Heart right ventricle (tissue), 2 donors: ENCODE measurements around the genes TGIF1 and EPB41L3.

DNA sequence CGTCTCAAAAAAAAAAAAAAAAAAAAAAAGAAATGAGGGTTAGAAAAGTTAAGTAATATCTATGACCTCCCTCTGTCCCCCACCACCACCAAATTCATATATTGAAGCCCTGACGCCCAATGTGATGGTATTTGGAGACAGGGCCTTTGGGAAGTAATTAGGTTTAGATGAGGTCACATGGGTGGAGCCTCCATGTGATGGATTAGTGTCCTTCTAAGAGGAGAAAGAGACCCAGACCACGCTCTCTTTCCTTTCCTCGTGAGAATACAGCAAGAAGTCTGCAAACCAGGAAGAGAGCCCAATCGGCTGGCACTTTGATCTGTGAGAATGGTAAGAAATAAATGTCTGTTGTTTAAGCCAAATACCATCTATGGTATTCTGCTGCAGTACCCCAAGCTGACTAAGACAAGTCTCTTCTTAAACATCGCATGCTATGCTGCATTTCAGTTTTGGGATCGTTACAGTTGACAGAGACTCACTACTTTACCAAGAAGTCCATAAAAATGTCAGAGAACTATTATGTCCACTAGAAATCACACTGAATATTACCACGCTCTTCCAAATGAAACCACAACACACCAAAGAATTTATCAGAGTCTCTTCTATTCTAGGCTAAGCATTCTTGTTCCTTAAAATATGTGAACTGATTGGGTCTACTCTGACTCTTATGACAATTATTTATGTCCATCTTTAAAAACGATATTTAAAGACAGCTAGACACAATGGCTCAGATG, 48.5 kb downstream of the LPIN2 start:
- PRO-cap, 2 experiments, result no peak in any of the 2 experiments

GRCh38 chr18:2972016-2972639, 40.8 kb downstream of the LPIN2 start:
- PRO-cap, 2 experiments, result peak in 2 of 2 experiments; most common plus-strand start chr18:2972327 (in 1); most common minus-strand start chr18:2972333 (in 1)

DNA sequence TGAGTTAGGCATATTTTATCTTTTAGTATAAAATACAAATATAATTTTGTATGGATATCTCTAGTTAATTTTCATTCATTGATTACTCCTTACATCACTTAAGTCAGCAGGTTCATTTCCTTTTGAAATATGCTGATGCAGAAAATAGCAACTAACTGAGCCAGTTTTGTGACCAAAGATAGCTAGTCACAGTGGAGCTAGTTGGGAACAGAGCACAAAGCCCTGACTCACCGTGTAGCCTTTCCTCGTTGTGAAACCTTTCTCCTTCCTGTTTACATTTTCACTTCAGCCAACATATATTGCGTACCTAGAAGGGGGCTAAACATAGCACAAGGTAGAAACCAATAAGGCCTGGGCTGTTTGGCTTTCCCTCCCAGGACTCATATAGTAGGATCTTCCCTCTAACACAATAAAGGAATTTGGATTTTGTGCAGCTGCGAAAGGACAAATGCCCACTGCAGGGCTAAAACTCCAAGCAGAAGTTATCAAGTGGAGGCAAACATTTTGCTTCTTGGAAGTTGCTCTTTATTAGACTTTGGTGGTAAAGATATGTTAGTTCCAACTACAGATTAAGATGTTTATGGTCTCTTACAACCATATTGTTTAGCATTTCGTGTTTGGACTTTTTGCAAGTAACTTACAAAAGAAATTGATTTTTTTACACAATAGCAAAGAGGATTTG, 24.5 kb upstream of the LPIN2 start:
- PRO-cap, 2 experiments, result no peak in any of the 2 experiments

GRCh38 chr18:3114088-3114566, 101.2 kb upstream of the LPIN2 start:
- PRO-cap, 2 experiments, result no peak in any of the 2 experiments

GRCh38 chr18:3194723-3195544, 24.8 kb downstream of the MYOM1 start:
- PRO-cap, 2 experiments, result no peak in any of the 2 experiments

- PRO-cap, 2 experiments, result peak in 1 of 2 experiments; most common plus-strand start chr18:3207795 (in 1); most common minus-strand start chr18:3207794 (in 1)
Measured at GRCh38 chr18:3207572-3208188, 12.1 kb downstream of the MYOM1 start.

DNA sequence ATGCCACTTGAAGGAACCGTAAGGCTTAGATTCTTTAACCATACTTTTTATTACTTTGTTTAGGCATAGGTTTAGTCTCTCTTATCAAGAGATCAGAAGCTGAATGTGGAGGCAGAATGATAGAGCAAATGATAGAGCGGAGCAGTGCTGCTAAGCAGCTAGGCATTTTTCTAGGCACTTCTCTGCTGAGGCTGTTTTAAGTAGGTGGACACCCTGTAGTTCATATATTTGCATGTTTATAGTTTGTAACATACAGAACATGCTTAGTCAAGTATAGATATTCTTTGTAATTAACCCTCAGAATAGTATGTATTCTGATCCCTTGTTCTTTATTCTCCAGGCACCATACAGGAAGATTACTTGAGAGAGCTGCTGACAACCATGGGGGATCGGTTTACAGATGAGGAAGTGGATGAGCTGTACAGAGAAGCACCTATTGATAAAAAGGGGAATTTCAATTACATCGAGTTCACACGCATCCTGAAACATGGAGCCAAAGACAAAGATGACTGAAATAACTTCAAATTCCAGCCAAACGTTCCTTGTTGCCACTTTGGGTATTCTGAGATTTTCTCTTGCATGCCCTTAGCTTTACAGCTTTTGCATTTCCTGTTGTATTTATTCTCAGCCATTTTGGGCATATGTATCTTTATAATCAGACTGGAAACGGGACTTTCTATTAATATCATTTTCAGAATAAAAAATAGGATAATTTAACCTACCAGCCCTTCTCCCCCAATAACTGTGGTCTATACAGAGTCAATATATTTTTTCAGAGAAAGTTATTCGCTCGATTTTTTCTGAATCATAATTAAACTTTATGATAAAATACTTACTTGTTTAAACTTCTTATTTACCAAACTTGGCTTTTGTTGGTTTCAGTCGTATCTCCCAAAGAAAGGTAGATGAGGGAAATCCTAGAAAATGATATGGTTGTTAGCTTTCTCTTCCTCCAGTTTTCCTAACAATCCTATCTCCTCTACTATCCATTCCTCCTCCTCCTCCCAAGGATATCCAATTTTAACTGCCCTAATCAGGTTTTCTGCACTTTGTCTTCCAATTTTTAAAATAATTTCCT, 6.2 kb upstream of the MYL12B start:
- PRO-cap, 2 experiments, result no peak in any of the 2 experiments

- PRO-cap, 2 experiments, result no peak in any of the 2 experiments
Measured at GRCh38 chr18:3265272-3266231, 3.6 kb downstream of the MYL12B start.

DNA sequence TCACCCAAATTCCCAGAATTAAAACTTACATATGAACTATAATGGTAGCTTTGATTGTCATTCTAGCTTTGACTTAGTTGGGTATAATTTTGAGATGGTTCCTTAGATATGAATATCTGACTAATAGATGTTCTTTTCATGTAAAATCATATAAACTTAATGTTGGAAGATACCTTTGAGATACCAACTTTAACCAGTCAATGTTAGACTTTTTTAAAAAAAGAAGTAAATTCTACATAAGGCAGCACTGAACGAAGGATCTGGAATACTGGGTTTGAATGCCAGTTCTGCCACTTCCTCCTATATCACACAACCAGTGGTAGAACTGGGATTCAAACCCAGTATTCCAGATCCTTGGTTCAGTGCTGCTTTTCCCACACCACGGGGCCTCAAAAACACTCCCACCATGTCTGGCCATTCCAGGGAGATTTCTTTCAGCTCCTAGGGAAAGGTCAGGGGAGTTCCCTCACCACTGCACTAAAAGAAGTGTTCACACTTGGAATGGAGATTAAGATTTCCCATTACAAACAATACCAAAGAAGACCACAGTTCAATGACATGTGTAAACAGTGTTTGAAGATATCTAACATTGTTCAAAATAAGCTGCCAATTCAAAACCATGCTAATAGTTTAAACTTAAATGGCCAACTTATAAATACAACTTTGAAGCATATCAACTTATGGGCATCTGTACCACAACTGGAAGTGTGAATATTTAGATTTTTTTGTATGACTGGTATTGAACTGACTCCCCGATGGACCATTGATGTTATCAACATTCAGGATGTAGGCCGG, 14.2 kb downstream of the MYL12B start:
- PRO-cap, 2 experiments, result no peak in any of the 2 experiments

GRCh38 chr18:3450149-3451121, at the start of gene TGIF1:
Gene TGIF1 (plus strand): TSS chr18:3450172.
- PRO-cap, 2 experiments, result peak in 2 of 2 experiments; most common plus-strand start chr18:3450177 (in 2); most common minus-strand start chr18:3450176 (in 1)

GRCh38 chr18:3466068-3466785, 16.3 kb downstream of the TGIF1 start:
- PRO-cap, 2 experiments, result no peak in any of the 2 experiments

DNA sequence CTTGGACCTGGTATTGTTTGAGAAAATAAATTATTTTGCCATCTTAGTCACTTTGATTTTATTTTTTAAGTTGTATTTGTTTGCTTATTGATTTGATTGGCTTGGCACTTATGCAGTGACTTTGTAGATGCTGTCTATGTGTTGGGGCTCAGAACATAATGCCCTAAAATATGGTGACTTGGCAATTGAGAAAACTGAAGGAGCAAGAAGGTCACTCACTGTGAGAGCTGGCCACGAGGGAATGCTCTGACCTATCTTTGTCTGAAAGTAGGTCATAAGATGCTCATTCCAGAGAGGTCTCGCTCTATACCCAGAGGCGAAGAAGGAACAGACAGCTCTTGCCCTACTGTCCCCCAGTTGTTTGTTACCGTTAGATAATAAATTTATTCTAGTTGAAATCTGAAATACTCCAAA, 158.5 kb downstream of the TGIF1 start:
- PRO-cap, 2 experiments, result no peak in any of the 2 experiments

GRCh38 chr18:3659844-3660211, 209.9 kb downstream of the TGIF1 start:
- PRO-cap, 2 experiments, result no peak in any of the 2 experiments

- PRO-cap, 2 experiments, result no peak in any of the 2 experiments
Measured at GRCh38 chr18:3816559-3817398, 366.8 kb downstream of the TGIF1 start.

DNA sequence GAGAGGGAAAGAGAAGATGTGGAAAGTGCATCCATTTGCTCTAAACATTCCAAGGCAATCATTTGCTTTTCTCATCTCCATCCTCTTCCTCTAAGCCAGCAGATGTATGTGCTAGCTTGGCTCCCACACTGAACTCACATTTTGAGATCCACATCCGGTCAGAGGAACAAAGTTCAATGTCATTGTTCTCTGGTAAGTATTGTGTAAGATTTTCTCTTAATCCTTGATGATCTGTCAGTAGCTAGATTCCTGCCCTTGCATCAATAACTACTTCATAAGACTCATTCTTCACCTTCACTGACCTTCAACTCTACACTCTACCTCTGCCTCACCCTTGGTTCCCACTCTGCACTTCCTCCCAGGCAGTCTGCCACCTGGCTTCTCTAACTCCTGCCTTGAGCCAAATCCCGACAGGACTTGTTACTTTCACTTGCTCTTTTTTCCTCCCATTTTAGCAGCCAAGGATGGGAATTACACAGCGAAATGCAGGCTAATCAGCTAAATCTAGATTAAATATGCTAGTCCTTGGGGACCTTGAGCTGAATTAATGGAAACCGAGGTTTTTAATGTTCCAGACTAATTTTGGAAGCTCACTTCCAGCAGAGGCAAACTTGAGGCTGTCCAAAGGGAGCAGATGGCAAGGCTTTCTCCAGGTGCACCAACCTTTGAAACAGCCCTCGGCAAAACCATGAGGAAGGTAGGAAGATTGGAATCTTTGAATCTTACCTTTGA, 190.7 kb downstream of the DLGAP1 start:
- PRO-cap, 2 experiments, result no peak in any of the 2 experiments

- PRO-cap, 2 experiments, result no peak in any of the 2 experiments
Measured at GRCh38 chr18:5294067-5294443, 1.5 kb downstream of the ZBTB14 start.

DNA sequence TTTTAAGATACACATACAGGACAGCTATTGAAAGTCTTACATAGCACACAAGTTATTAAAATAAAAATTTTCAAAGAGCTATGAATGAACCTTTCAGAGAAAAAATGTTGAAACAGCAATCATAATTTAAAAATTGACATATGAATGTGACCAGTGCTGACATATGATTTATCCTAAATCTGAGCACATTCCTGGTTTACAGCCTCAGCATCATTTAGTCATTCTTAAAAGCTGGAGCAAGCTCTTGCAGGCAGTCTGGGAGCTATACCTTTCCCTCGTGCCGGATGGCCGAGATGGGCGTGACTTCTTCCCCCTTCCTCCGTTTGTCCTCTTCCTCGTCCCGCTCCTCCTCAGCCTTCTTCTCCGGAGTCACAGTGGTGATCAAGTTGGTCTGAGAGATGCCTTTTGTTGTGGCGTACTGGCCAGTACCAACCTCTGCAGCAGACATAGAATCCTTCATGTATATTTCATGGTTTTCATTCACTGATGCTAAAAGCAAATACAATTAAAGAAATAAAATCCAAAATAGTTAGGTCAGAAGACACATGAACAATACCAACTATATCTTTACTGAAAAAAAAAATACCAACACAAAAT, 124.0 kb upstream of the ZBTB14 start:
- PRO-cap, 2 experiments, result no peak in any of the 2 experiments

DNA sequence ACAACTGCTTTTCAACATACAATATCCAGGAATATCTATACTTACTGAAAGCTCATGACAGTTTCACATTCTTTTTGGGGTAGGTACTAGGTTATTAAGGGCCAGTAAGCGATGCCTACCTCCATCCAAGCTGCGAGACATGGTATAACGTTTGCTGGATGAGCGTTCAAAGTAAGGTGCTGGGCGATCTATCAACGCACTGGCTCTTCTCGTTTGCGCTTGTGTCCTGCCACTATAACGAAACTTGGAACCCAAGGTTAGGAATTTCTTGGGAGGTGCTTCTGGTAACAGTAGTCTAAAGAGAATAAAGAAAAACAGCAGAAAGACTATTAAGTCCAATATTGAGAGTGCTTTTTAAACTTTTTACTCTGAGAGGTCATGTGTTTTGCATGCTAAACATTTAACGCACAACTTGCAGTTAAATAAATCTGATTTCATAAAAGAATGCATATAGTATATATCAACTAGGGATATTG, 120.5 kb downstream of the EPB41L3 start:
- PRO-cap, 2 experiments, result no peak in any of the 2 experiments

DNA sequence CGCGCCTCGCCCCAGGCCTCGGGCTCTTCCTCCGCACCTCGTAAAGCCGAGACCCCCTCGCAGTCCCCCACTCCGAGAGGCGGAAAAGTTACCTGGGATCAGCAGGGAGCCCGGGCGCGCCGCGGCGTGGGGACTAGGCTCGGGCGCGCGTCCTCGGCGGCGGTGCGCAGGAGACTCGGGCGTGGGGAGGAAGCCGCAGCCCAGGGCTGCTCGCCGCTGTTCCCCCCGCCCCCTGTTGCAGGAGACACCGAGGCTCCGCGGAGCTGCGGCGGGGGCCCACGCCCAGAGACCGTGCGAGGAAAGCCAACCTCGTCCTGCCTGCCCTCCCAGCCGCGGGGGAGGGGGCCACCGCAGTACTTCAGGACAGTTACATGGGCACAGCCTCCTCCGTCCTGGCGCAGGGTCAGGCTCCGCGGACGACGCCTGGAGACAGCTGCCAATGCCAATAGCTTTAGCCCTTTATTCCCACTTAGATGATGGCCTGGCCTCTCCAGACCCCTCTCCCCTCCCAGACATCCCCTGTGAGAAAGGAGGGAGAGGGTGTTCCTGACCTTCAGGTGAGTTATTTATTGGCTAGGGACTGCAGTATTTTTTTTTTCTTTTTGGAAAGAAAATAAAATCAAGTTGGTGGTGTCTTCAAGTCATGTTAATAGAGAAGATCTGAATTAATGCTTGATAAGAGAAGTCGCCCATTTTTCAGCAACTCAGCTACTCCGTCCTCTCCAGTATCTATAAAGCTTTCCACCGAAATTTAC, at the start of gene EPB41L3:
Gene EPB41L3, minus strand, starts transcription at position 177 of the 755 bp plus-strand sequence.
- PRO-cap, 2 experiments, result peak in 2 of 2 experiments; most common plus-strand start position 386 of the sequence (in 1); most common minus-strand start position 177 of the sequence (in 2)

DNA sequence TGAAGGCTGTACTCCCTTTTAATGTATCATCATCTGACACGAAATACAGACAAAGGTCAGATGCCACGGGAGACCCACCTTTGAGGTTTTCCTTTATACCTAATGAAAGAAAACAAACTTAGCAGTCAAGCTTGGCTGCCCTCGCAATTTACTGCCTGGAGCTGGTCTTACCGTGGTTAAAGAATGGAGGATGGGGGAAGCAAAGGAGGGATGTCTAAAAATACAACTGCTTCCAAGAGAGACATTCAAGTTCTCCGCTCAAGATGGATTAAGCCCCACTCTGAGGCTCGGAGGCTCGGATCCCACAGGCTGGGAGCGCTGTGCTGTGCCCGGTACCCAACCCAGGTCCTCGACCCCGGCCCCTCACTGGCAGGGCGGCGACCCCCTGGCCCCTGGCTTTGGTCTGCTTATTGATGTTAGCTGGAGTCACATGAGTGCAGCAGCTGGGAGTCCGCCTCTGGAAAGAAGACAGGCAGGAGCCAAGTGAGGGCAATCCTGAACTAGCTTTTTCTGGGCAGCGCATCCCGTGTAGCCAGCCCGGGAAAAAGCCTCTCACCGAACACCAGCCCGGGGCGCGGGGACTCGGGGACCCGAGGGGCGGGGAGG, 869 bp downstream of the TMEM200C start:
- PRO-cap, 2 experiments, result peak in 1 of 2 experiments; most common plus-strand start position 278 of the sequence (in 1)